SK-MEL-5 (cell line): ENCODE results near the genes EGR2 and TET1.

RAMPAGE:
- cytosol, long total RNA = no peak
- long total RNA = no peak
- nucleus, long total RNA = no peak
These were observed at the start of gene EGR2 for GRCh38 chr10:62816240-62817081. TSS of gene EGR2 (minus strand) at chr10:62816366.

RAMPAGE:
- cytosol, long total RNA = no peak
- long total RNA = no peak
- nucleus, long total RNA = no peak
These were observed 51.9 kb downstream of the NRBF2 start for GRCh38 chr10:63184839-63185540.

GRCh38 chr10:63197309-63197709, 64.2 kb downstream of the NRBF2 start:
RAMPAGE:
- cytosol, long total RNA = no peak
- long total RNA = no peak
- nucleus, long total RNA = no peak

DNA sequence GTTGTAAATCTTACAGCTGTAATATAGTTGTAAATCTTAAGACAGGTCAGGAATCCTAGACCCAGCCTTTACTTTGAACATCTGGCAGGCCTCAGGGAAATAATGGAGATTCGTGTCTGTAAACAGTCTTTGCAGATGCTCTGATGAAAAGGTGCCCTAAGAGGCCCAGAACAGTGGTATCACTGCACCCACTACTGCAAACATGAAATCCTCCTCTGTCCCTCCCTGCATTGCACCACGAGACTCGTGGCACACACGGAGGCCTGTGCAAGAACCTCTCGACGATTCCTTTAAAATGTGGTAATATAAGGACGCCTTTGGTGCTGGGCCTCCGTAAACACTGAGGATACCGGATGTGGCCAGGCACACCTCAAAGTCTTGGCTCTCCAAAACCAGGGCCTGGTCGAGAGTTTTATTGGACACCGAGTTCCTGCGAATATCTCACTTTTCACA, 573 bp upstream of the REEP3 start:
RAMPAGE:
- cytosol, long total RNA = no peak
- long total RNA = no peak
- nucleus, long total RNA = no peak

GRCh38 chr10:63629103-63629922, 108.1 kb downstream of the REEP3 start:
RAMPAGE:
- cytosol, long total RNA = no peak
- long total RNA = no peak
- nucleus, long total RNA = no peak

DNA sequence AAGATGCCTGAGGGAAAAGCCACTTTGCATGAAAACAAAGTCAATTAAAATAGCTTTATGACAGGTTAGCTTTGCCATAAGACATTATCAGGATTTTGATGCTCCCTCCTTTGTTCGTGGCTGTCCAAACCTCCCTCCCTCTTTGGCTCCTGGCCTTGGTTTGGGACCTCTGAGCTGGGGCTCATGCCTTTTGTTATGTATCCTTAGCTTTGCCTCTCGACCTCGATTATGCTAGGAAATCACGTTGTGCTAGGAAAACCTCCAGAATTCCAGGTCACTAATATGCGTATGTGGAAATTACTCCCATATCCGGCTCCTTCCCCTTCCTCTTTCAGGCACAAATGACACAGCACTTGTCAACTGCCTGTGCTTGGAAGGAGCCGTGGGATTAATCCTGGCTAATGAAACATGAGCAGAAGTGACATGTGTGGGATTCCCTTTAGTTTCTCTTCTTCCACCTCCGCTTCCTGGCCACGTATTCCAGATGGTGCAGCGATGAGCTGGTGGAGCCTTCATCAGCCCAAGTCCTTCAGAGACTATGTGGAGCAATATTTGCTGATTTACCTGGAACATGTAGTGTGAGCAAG, 149.1 kb downstream of the REEP3 start:
RAMPAGE:
- cytosol, long total RNA = no peak
- long total RNA = no peak
- nucleus, long total RNA = no peak

GRCh38 chr10:64120060-64120791, 599.0 kb downstream of the REEP3 start:
RAMPAGE:
- cytosol, long total RNA = no peak
- long total RNA = no peak
- nucleus, long total RNA = no peak

RAMPAGE:
- cytosol, long total RNA = no peak
- long total RNA = no peak
- nucleus, long total RNA = no peak
These were observed 1354.6 kb upstream of the LRRTM3 start for GRCh38 chr10:65571187-65571710.

RAMPAGE:
- cytosol, long total RNA = no peak
- long total RNA = no peak
- nucleus, long total RNA = no peak
These were observed 119.5 kb downstream of the LRRTM3 start for GRCh38 chr10:67045344-67045690.

RAMPAGE:
- cytosol, long total RNA = no peak
- long total RNA = no peak
- nucleus, long total RNA = no peak
These were observed 26.1 kb downstream of the DNAJC12 start for GRCh38 chr10:67811818-67812450.

DNA sequence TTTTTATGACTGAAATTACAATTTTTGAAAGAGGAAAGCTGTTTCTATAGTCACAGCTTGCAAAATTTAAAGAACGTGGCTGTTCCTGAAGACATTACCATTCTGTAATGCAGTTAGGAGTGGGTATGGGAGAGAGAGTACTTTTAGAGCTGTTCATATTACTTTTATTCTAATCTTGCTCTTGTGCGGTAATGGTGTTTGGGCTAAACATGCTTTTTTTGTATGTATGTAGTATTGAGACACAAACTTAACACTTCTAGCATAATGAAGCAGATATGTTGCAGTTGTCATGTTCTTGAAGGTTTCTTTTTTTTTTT, 1.1 kb downstream of the SIRT1 start:
RAMPAGE:
- cytosol, long total RNA = no peak
- long total RNA = no peak
- nucleus, long total RNA = no peak

DNA sequence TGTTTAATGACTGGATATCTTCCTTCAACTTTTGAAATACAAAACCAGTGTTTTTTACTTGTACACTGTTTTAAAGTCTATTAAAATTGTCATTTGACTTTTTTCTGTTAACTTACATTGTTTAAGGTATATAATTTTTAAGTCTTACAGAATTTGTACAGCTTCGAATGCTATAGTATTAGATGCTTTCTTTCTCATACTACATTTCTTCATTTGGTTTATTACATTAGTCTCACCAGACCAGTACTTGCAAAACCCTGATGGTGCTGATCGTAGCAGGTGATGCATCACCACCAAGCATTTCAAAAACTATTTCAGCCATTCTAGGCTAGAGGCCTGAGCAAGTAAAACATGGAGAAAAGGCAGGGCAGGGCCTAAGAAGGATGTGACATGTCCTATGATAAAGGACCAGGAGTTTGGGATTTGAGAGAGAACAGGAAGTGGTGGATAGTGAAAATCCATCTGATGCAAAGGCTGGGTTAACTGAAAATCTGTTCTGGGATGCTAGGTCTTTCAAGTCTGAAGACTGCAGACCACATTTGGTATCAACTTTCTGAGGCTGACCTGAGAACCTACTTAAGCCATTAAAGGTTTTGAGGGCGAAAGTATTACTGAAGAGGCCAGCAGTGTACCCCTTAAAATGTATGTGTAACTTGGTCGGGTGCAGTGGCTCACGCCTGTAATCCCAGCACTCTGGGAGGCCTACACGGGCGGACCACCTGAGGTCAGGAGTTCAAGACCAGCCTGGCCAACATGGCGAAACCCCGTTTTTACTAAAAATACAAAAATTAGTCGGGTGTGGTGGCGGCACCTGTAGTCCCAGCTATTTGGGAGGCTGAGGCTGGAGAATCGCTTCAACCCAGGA, 34.1 kb downstream of the SIRT1 start:
RAMPAGE:
- cytosol, long total RNA = no peak
- long total RNA = no peak
- nucleus, long total RNA = no peak

GRCh38 chr10:68073661-68074509, 1.2 kb downstream of the HERC4 start:
RAMPAGE:
- cytosol, long total RNA = no peak
- long total RNA = no peak
- nucleus, long total RNA = no peak

DNA sequence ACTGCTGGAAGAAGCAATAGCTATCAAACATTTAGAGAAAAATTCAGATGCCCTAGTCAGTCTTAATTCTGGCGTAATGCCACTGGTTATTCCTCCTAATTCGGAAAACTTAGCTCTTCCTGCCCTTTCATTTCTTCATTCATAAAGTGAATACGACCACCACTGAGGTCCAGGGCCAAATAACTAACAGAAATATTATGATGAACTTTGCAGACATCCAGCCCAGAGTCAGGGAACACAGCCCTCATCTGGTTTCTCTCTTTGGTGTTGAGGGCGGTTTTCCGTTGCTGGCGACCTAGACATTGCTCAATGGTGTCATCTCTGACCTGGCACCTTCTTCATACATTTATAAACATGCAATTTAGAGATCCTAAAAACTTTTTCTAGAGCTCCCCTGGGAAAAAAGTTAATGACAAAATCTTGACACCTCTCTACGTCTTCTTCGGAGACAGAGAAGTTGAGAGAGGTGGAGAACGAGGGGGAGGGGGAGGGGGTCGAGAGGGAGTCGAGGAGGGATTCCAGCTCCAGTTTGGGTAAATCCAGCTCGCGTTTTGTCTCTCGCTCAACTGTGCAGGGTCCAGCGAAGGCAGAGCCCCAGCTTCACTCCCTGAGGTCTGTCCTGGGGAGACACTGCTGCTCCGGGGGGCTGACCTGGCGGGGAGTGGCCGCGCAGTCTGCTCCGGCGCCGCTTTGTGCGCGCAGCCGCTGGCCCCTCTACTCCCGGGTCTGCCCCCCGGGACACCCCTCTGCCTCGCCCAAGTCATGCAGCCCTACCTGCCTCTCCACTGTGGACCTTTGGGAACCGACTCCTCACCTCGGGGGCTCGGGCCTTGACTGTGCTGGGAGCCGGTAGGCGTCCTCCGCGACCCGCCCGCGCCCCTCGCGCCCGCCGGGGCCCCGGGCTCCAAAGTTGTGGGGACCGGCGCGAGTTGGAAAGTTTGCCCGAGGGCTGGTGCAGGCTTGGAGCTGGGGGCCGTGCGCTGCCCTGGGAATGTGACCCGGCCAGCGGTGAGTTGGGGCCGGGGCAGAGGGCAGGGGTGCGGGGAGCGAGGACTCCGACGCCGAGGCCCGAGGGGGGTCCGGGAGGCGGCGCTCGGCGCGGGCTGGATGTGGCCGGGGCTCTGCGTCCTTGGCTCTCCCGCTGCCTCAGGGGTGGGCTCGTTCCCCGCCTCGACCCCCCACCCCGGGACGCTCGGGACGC, at the start of gene TET1:
TSS of gene TET1 (plus strand) at position 603 of the 1,201 bp plus-strand sequence.
RAMPAGE:
- cytosol, long total RNA = start-site peak on the plus strand centred at position 702 of the sequence, 296 bp wide, 6 and 38 reads in 2 replicates
- long total RNA = start-site peak on the plus strand centred at position 593 of the sequence, 75 bp wide, 9 and 8 reads in 2 replicates
- nucleus, long total RNA = start-site peak on the plus strand centred at position 684 of the sequence, 285 bp wide, 62 and 22 reads in 2 replicates

RAMPAGE:
- cytosol, long total RNA = no peak
- long total RNA = no peak
- nucleus, long total RNA = no peak
These were observed 5.8 kb upstream of the DDX21 start for GRCh38 chr10:68949970-68950826.

DNA sequence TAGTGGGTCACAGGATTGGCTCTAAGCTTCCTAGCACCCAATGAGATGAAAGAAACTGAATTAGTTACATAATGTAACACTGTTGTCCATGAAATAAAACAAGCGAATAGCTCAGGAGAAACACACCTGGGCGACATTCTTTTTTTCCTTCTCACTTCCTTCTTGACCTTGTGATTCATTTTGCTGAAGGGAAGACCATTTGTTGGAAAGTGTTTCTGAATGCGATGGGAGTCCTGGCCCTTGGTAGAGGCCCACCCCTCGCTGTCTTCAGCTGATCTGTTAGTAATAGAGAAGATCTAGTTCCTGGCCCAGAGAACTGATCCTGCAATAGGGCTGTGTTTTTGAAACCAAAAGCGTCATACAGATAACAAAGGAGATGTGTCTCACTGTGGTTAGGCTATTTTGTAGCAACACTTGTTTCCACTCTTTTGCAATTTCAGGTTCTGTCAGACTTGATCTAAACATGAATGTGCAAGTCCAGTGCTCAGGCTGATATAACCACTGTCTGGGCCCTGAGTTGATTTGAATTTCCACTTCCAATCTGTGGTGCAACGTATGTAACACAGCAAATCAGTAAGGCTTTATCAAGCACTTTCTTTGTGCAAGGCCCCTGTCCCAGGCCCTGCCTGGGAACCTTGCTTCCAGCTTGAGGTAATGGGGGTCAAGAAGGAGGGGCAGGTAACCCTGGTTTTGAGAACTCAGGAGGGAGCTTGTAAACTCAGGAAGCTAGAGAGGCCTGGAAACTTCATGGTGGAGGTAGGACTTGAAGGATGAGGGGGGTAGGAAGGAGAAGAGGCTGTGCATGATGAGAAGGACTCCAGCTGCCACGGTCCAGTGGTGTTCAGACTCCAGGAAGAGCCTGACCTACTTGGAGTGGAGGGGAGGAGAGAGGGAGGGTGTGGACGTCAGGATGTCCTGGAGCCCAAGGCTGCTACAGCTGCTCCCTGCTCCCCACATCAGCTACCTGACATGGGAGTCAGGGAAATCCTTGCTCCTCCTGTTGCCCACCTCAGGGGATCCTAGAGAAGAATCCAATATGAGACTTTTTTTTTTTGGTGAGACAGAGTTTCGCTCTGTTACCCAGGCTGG, 42.3 kb upstream of the SRGN start:
RAMPAGE:
- cytosol, long total RNA = no peak
- long total RNA = no peak
- nucleus, long total RNA = no peak

DNA sequence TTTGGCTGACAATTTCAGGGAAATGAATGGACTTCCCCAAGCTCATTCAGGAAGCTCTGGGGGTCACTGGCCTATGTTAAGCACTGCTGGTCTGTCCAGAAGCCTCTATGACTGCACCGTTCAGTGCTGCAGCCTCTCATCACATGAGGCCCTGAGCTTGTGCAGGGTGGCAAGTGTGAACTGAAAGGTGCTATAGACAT, 39.0 kb upstream of the SRGN start:
RAMPAGE:
- cytosol, long total RNA = no peak
- long total RNA = no peak
- nucleus, long total RNA = no peak

DNA sequence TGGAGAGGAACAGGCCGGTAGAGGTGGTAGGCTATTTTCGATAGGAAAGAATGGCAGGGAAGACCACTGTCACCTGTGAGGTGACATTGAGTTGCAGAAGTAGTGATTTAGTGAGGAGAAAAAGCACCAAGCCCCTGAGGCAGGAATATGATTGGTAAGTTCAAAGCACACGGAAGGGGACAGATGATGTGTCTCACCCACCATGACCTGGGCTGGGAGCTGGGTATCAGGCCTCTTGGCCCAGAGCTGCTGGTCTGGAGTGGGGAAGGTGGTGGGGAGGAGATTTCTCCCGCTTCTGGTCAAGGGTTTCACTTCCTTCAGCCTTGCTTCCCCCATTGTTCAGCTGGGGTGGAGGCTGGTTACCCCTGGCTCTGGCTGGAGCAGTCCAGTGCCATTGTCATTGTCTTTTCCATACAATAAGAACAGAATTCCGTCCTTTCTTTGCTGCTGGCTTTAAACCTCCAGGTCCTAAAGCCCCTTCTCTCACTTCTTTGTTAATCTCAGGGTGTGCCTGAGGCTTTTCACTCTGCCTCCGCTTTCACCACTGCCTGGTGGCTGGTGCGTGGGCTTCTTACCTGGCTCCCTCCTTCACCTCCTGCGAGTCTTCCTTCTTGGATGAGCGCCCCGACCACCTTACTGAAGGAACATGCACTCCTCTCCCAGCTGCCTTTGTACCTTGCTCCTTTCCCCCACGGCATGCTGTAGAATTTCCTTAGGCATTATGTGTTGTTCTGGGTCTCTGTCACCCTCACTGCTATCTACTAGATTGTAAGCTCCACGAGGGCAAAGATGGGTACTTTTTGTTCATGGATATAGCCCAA, 35.7 kb upstream of the SRGN start:
RAMPAGE:
- cytosol, long total RNA = no peak
- long total RNA = no peak
- nucleus, long total RNA = no peak

DNA sequence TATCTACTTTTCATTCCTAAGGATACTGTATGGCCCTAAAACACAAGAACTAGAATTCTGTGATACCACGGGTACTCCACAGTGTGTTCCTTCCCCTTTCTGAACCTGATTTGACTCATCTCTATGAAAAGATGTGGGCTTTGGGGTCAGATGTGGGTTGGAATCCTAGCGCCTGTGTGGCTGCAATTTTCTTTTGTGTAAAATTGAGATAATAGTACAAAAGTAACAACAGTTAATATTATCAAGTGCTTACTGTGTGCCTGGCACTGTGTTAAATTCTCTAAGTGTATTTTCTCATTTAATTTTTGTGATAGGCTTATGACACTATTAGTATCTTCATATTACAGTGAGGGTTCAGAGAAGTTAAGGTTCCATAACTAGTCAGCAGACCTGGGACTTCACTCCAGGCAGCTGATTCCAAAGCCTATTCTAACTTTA, 8.2 kb downstream of the SRGN start:
RAMPAGE:
- cytosol, long total RNA = no peak
- long total RNA = no peak
- nucleus, long total RNA = no peak

DNA sequence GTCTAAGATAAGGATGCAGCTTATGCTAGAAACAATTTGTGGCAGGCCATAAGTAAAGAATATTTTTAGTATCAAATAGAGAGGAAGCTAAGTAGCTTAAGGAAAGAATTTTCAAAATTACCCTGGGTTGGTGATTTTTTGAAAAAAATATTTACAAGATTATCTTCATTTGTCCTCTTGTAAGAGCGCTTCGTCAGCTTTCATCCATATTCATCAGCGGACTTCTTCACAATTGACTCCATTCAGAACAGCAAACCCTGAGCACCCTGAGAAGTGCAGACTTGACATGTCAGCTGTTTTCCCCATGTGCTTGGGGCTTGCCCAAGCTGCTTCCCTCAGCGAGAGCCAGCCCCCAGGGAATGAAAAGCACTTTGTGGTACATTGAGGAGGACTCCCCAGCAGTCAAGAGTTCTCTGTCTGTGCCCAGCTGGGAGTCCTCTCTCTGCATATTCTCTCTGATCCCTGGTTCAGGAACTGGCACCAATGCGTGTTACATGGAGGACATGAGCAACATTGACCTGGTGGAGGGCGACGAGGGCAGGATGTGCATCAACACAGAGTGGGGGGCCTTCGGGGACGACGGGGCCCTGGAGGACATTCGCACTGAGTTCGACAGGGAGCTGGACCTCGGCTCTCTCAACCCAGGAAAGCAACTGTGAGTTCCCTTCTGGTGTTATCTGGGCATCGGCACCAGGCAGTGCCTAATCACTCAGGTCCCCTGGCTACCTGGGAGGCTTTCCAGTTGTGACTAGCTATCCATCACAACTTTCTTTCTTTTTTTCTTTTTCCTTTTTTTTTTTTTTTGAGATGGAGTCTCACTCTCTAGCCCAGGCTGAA, 22.8 kb downstream of the HKDC1 start:
RAMPAGE:
- cytosol, long total RNA = no peak
- long total RNA = no peak
- nucleus, long total RNA = no peak